HEK293 (cell line): ENCODE measurements around the genes RASAL2, CLEC20A, FAM20B and SOAT1.

DNA sequence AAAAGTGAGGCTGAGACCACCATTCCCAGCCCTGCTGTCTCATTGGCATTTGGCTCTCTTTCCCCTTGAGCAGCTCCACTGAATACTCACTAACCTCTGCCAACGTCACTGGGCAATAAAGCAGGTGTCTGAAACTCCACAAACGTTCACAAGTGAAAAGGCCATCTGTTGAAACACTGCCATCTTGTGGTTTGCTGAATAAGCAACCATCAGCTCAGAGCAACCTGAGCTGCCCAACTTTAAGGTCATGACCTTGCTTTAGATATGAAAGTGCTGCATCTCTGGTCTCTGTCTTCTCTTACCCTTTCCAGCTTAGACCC, 228.6 kb downstream of the PAPPA2 start:
- PRO-cap = no peak
- RRBS, 2 experiments = no CpG with 5 or more reads among the region's 2 CpGs

- PRO-cap = no peak
- RRBS, 2 experiments = no CpG with 5 or more reads among the region's 10 CpGs
Observed at GRCh38 chr1:176693435-176694119, 230.6 kb downstream of the PAPPA2 start.

- PRO-cap = no peak
- RRBS, 2 experiments = no CpG with 5 or more reads among the region's 9 CpGs
Observed at GRCh38 chr1:177633786-177634080, 336.1 kb downstream of the SEC16B start.

DNA sequence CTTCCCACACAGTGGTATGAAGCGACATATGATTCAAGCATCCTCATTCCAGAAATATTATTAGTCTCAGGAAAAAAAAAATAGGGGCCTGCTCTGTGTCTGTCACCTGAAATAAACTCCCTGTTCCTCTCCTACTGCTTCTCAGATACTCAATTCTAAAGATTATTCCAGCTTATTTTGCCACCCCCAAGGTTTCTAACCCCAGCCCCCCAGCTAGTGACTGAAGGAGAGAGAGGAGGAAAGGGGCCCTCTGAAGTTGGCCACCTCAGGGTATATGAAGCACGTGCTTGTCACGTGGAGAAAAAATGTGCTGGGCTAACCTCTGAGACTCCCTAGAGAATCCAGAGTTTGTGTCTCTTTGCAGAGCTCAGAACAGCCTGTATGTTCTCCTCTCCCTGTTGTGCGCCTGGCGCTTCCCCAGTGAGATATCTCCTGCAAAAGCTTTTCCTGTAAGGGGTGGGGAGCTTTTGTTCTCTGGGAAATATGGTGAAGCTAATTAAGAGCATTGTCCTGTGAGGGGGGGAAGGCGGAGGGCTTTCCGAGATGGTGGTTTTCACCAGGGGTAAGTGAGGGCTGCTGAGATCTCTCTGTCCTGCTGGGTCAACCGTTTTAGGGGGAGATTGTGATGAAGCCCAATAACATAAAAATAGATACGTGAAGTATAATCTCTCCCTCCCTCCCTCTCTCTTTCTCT, 35.8 kb upstream of the RASAL2 start:
- PRO-cap = no peak
- RRBS, 2 experiments = no CpG with 5 or more reads among the region's 9 CpGs

GRCh38 chr1:178093502-178094152, at the start of gene RASAL2:
TSS of gene RASAL2 (plus strand) at chr1:178094104.
- PRO-cap = bidirectional peak, plus-strand start at chr1:178093679, minus-strand start at chr1:178093603; bidirectional peak, plus-strand start at chr1:178093866, minus-strand start at chr1:178093818; bidirectional peak, plus-strand start at chr1:178093998, minus-strand start at chr1:178094010; bidirectional peak, plus-strand start at chr1:178094104, minus-strand start at chr1:178094115
- RRBS, 2 experiments = 1 to 2% methylated on average over 34 of the region's 63 CpGs

DNA sequence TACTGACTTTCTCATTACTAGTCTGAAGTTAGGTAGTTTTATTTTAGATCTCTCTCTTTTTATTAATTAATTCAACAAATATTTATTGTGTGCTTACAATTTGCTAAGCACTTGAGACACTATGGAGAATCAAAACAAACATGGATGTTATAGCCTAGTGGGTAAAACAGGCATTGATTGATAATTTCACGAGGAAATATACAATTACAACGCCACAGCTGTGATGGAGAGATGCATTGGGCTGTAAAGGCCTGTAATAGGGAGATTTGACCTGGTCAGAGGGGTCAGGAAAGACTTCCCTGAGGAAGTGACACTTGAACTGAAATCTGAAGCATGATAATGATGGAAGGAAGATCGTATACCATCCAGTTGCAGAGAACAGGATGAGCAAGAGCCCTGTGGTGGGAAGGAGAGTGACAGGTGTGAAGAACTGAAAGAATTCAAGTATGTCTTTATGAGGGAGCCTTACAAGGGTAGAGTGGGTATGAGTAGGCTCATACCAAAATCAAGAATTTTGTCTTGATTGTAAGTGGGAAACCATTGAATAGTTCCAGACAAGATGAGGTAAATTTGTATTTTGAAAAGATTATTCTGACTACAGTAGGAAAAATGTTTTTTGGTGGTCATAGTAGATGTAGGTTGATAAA, 129.3 kb downstream of the RASAL2 start:
- PRO-cap = no peak
- RRBS, 2 experiments = no CpG with 5 or more reads among the region's 3 CpGs

- PRO-cap = no peak
- RRBS, 2 experiments = 93 to 96% methylated on average over 21 to 25 of the region's 57 CpGs
Observed at GRCh38 chr1:178486565-178487384, 10.0 kb downstream of the CLEC20A start.

DNA sequence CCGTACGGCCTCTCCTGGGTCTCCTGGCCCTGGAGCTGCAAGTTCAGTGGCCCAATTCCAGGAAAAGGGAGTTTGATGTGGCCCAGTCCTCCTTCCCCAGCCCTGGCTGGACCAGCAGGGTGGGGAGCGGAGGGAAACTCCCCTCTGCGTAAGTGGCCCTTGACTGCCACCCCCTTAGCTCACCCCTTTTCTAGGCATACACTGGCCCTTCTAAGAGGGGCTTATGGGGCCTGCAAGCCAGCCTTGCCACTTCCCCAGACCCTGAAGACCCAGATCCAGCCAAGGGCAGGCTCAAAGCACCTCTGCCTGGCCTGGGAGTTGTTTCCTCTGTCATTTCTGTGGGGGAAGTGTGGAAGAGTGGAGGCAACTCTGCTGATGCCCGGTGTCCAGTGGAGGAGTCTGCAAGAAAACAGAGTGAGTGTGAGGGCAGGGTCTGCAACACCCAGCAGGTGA, 8.5 kb downstream of the CLEC20A start:
- PRO-cap = no peak
- RRBS, 2 experiments = no CpG with 5 or more reads among the region's 5 CpGs

DNA sequence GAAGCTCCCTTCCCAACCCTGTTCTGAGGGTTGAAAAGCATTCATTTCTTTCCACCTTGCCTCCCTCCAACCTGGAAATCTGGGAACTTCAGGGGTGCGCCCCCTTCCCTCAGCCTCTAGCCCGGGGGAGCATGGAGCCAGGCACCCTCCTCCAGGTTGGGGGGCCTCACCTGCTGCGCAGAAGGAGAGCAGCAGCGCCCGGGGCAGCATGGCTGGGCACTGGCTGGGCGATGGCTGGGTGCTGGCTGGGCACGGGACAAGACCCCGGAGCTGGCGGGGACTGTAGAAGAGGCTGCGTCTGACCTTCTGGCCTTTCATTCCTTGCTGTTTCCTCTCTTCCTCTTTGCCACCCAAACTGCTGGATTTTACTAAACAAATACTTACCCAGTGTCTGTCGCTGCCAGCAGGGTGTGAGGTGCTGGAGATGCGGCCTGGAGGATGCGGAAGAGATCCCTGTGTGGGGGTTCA, at the start of gene CLEC20A:
TSS of gene CLEC20A (minus strand) at position 235 of the 468 bp plus-strand sequence.
- PRO-cap = no peak
- RRBS, 2 experiments = 91 to 93% methylated on average over 7 of the region's 13 CpGs

GRCh38 chr1:178543296-178543700, 30.4 kb downstream of the TEX35 start:
- PRO-cap = bidirectional peak, plus-strand start at chr1:178543335, minus-strand start at chr1:178543439
- RRBS, 2 experiments = no CpG with 5 or more reads among the region's 13 CpGs

- PRO-cap = no peak
- RRBS, 2 experiments = no CpG with 5 or more reads among the region's 6 CpGs
Observed at GRCh38 chr1:178652957-178653664, 71.9 kb upstream of the RALGPS2 start.

- PRO-cap = bidirectional peak, plus-strand start at chr1:179025658, minus-strand start at chr1:179025568; bidirectional peak, plus-strand start at chr1:179025921, minus-strand start at chr1:179026104
- RRBS, 2 experiments = 2% methylated on average over 48 to 64 of the region's 115 CpGs
Observed at GRCh38 chr1:179025549-179026451, at the start of gene FAM20B. TSS of gene FAM20B (plus strand) at chr1:179025894.

GRCh38 chr1:179034610-179035158, 9.0 kb downstream of the FAM20B start:
- PRO-cap = no peak
- RRBS, 2 experiments = no CpG with 5 or more reads among the region's 1 CpG

- PRO-cap = no peak
- RRBS, 2 experiments = no CpG with 5 or more reads among the region's 10 CpGs
Observed at GRCh38 chr1:179090631-179091256, 8.9 kb downstream of the TOR3A start.

DNA sequence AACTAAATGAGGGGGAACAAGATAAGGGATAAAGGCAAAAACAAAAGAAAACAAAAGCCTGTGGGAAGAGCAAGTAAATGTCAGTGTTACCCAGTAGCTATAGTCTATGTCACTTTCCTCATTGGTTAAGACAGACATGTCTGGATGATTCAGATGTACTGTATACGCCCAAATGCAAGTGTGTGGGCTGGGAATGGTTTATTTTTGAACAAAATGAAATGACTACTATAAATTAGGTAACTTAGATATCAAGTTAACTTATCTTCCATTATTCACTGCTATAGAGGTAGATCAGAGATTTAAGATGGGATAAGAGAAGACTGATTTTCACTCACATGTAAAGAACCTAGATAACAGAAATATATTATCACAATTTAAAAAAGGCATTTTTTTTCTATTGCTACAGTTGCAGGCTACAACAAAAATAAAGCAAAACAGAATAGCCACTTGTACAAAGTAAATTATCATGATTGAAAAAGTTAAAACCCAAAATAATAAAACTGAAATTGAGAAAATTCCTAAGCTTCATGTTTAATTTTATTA, 60.1 kb downstream of the TOR3A start:
- PRO-cap = no peak
- RRBS, 2 experiments = no CpG with 5 or more reads among the region's 1 CpG

GRCh38 chr1:179293266-179294406, at the start of gene SOAT1:
TSS of gene SOAT1 (plus strand) at chr1:179293797.
- PRO-cap = bidirectional peak, plus-strand start at chr1:179293439, minus-strand start at chr1:179293410; bidirectional peak, plus-strand start at chr1:179293802, minus-strand start at chr1:179293613; bidirectional peak, plus-strand start at chr1:179294111, minus-strand start at chr1:179294054
- RRBS, 2 experiments = 2% methylated on average over 40 to 46 of the region's 74 CpGs

- PRO-cap = no peak
- RRBS, 2 experiments = no CpG with 5 or more reads among the region's 7 CpGs
Observed at GRCh38 chr1:179329988-179330959, 35.5 kb upstream of the AXDND1 start.

DNA sequence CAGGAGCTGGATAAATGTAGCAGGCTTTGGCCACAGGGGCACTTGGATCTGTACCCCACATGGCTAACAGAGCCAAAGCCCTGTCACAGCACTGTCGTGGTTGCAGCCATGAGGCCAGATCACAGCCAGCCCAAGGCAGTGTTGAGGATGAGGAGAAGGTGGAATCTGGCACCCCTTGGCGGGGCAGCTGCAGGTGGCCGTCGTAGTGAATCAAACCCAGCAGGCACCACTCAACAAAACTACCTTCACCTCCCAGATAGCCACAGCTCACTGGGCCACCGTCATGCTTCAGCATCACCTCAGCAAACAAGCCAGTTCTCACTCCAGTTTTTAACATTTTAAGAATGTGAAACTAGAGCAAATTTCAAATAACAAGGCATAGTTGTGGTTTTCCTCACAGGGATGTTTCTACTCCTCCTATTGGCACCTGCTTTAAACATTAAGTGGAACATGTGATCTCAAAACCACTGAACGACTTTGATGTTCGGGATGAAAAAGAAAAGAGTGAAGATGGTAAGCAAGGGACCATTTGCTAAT, 45.7 kb downstream of the TOR1AIP2 start:
- PRO-cap = no peak
- RRBS, 2 experiments = no CpG with 5 or more reads among the region's 7 CpGs

DNA sequence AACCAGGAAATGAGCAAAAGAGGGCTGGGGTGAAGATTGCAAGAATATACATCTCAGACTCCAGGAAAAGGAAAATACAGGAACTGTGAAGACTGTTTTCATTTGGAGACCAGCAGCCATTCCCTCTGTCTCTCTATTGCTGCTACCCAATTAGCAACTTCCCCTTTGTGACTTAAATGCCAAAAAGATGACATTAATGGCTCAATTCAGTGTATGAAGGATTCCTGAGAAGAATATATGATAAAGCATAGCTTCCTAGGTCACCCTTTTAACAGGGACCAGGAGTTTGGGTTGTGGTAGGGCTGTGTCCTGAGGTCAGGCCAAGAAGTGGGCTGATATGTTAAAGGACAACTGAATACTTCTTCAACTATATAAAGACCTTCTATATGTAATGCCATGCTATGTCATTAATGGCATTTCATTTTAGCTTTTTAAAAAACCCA, 31.5 kb upstream of the CEP350 start:
- PRO-cap = no peak

DNA sequence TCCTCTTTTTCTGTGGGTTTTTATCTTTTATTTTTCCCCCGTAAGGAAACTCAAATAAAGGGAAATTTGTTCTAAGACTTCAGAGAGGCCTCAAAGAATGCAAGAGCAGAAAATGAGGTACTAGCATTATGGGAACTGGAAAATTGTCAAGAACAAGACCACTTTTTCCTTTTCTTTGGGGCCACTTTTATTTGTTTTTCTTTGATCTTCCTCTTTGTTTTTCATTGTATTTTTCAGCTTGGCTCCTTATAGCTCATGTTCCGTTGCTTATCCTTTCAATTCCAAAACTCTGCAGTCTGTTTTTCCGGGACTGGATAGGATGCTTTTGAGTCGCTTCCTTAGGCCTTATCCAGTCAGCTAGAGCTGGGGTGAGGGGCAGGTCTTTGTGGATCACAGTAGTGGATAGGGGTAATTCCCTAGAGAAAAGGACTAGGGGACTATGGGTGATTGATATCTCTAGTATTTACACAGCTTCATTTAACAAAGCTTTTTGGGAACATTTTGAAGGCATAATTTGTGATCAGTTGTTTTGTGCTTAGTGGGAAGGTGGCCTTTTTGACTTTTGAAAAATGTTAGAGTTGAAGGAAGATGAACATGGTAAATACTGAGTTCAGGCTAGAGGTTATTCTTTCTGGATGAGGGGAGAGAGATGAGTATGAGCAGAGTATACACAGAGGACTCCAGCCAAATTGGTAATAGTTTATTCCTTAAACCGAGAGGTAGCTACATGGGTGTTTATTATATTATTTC, 22.4 kb downstream of the CEP350 start:
- PRO-cap = no peak
- RRBS, 2 experiments = no CpG with 5 or more reads among the region's 5 CpGs